Keratinocyte (primary cell): Measurements from ENCODE around the gene KIF23.

GRCh38 chr15:66661064-66662278 is 40.6 kb upstream of the SMAD6 start:
CAGE:
- cytosol, long polyA minus RNA: no peak
- cytosol, long polyA plus RNA: no peak
- long polyA plus RNA: no peak
- nucleus, long polyA minus RNA: no peak
- nucleus, long polyA plus RNA: no peak

DNA sequence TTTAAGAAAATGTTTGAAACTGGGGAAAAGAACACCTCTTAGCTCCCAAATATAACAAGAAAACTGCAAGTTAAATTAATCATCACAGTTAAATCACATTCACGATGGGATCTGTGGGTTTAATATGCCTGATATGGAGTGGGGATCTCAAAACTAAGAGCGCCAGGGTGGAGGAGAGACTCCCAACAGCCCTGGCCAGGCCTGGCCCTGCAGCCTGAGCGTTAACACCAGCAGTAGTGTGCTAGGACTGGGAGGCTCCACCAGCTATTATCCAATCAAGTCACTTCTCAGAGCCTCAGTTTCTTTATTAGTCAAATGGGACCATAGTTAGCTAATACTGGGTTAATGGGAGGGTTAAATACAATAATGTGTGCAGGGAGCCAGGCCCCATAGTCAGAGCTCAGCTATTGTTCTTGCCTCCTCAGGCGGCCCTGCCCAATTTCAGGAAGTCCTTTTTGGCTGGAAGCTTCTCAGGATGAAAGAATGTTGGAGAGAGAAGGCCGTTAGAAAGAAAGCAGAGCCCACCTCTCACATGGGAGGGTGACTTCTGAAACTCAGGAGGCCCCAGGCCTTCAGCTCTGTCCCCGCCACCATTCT is 39.6 kb upstream of the SMAD6 start:
CAGE:
- cytosol, long polyA minus RNA: no peak
- cytosol, long polyA plus RNA: no peak
- long polyA plus RNA: no peak
- nucleus, long polyA minus RNA: no peak
- nucleus, long polyA plus RNA: no peak

DNA sequence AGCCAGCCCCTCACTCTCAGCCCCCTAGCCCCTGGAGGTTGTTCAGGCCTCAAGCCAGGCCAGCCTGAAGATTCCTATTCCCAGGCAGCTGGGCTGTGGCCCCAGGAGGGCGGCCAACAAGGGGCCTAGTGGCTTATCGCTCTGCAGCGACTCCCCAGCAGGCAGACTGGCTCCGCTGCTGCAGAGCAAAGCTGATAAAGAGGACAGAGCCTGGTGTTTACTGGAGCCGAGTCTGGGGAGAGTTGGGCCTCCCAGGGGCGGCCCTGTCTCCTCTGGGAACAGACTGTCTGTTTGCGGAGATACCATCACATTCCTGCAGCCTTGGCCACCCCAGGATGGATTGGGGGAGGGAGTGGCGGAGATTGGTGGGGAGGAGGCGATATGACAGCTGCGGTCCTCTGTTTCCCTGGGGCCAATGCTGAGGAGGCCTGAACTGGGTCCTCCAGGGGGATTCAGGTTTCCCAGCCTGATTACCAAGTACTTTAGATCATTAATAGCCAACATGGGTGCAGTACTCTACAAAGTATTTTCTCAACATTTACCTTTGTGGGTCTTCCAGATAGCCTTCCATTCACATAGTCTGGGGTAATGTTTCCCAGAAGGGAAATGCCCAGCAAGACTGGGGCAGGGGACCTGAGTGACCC is 22.3 kb upstream of the SMAD6 start:
CAGE:
- cytosol, long polyA minus RNA: no peak
- cytosol, long polyA plus RNA: no peak
- long polyA plus RNA: no peak
- nucleus, long polyA minus RNA: no peak
- nucleus, long polyA plus RNA: no peak

GRCh38 chr15:66763228-66763651 is 61.2 kb downstream of the SMAD6 start:
CAGE:
- cytosol, long polyA minus RNA: no peak
- cytosol, long polyA plus RNA: no peak
- long polyA plus RNA: no peak
- nucleus, long polyA minus RNA: no peak
- nucleus, long polyA plus RNA: no peak

DNA sequence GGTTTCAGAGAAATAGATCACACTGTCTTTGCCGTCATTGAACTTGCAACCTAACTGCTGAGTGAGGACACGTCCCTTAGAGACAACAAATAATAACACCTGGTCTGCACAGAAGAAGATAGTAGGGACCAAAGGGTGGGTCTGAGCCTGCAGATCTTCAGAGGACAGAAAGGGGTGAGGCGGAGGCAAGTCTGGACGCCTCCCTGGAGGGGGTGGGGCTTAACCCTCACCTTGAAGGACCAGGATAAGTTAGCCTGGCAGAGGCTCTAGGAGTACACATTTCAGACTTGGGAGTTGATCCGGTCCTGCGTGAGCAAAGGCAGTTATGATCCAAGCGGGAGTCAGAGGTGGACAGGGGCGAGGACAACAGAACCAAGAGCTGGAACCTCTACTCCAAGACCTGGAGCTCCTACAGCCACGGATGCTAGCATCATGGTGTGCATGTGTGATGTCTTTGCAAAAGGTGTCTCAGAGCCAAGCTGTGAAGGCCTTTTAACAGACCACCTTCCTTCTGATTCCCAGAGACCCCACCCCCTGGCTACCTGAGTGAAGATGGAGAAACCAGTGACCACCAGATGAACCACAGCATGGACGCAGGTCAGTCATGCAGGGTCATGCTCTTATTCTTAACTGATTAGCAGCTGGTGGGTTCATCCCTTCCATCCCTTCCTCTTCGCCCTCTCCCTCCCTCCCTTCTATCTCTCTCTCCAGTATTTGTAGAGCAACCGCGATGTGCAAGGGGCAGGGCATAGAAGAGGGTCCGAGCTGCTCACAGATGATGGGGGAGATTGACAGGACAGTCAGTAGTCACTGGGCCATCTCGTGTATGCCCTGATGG is 88.0 kb downstream of the AAGAB start:
CAGE:
- cytosol, long polyA minus RNA: no peak
- cytosol, long polyA plus RNA: no peak
- long polyA plus RNA: no peak
- nucleus, long polyA minus RNA: no peak
- nucleus, long polyA plus RNA: no peak

DNA sequence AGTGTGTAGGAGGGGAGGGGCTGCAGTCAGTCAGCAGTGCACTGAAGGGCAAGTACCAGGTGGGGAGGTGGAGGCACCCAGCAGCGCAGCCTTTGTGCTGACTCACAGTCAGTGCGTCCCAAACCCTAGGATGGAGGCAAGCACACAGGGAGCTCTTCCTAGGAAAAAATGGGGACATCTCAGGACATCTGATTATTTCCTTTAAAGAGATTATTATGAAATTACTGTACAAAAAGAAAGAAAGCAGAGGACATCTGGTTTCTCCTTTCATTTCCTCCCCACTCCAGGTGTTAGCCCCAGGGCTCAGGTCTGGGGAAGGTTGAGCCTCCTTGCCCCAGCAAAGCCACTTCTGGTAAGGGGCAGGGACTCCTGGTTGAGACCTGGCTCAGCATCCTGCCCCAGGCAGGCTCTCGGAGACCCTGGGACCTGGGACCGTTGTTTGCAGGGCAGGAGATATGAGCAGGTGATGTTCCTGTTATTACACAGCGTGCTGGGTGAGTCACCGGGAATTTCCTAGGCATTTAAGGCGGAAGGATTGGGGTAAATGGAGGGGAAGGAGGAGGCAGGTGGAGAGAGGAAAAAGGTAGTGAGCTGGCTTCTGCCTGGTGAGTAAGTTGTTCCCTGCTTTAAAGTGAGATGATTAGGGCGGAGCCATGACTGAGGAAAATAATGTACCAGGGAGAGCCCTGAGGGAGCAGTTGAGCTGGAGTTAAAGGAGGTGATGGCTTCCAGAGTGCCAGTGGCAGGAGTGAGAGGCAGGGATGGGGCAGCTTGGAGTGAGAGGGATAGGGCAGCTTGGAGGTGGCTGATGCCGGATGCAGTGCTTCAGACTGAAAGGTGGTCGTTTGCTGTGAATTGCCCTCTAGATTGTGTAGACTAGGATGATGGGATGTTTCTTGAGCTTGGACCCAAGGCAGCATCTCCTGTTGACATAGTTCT is 79.6 kb downstream of the AAGAB start:
CAGE:
- cytosol, long polyA minus RNA: no peak
- cytosol, long polyA plus RNA: no peak
- long polyA plus RNA: no peak
- nucleus, long polyA minus RNA: no peak
- nucleus, long polyA plus RNA: no peak

DNA sequence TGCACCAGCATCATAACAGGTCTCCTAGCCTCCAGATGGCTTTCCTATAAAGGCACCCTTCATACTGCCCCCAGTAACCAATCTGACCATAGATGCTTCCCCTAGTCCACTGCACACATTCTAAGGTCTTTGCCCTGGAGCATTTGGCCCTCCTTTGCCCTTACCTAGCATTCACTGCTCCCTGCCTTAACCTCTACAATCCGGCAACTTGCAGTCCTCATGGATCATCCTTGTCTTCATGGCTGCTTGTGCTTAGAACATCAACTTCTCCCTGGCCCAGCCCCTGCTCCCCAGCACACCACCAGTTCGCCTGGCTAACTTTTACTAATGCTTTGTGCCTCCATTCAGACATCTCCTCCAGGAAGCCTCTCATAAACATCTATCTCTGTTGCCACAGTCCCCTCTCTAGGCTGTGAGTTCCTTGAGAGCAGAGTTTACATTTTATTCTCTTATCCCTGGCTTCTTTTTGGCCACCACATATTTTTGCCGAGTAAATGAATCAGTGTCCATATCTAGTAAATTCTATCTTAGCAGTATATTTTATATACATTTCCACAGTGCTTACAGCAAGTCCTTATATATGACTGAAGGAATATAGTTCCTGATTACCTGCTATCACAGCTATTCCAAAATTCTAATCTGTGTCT is 57.1 kb downstream of the AAGAB start:
CAGE:
- cytosol, long polyA minus RNA: no peak
- cytosol, long polyA plus RNA: no peak
- long polyA plus RNA: no peak
- nucleus, long polyA minus RNA: start-site peak on the minus strand centred at position 223 of the sequence, 310 bp wide, 5 reads
- nucleus, long polyA plus RNA: no peak

CAGE:
- cytosol, long polyA minus RNA: no peak
- cytosol, long polyA plus RNA: no peak
- long polyA plus RNA: no peak
- nucleus, long polyA minus RNA: no peak
- nucleus, long polyA plus RNA: no peak
These were observed 62.3 kb upstream of the SKOR1 start for GRCh38 chr15:67762931-67763553.

DNA sequence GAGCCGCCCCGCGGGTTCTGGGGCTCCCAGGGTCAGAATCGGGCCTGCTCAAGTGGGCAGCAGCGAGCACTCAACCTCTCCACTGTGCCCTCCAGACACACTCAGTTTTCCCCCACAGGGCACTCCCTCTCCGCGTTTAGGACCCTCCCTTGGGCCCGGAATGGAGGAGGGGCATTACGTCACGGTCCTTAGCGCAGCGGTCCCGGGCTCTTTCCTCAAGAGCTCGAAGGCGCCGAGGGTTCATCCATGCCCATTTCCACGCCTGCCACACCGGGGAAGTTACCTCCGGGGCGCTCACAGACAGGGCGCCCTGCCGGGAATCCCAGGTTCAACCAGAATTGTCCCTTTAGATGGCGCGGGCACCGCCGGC is 9.3 kb downstream of the SKOR1 start:
CAGE:
- cytosol, long polyA minus RNA: no peak
- cytosol, long polyA plus RNA: no peak
- long polyA plus RNA: no peak
- nucleus, long polyA minus RNA: no peak
- nucleus, long polyA plus RNA: no peak

DNA sequence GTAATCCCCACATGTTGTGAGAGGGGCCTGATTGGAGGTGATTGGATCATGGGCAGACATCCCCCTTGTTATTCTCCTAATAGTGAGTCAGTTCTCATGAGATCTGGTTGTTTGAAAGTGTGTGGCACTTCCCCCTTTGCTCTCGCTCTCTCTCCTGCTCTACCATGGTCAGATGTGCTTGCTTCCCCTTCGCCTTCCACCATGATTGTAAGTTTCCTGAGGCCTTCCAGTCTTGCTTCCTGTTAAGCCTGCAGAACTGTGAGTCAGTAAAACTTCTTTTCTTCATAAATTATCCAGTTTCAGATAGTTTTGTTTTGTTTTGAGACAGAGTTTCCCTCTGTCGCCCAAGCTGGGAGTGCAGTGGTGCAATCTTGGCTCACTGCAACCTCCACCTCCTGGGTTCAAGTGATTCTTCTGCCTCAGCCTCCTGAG is 26.0 kb downstream of the SKOR1 start:
CAGE:
- cytosol, long polyA minus RNA: no peak
- cytosol, long polyA plus RNA: no peak
- long polyA plus RNA: no peak
- nucleus, long polyA minus RNA: no peak
- nucleus, long polyA plus RNA: no peak

DNA sequence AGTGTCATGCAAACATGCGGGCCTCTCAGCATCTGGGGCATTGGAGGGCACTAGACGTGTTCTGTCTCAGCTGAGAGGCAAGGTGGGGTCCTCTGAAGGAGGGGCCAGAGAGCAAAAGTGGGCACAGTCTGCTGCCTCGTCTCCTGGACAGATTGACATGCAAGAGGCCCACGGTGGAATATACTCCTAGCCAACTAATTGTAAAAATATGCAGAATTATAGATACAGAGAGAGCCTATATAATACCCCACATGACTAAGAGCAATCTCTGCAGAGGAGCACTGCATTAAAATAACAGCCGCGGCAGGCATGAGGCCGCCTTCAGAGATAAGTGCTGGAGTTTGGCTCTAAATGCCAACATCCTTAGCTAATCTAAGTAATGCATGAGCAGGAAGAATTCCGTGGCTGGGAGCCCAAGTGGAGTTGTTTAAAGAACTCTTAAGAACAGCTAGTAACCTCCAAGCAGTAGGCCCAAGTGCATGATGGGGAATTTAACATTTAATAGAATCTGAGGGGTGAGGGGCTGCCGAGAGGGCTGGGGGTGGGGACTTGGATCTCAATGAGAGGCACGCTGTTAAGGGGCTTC is 102.4 kb downstream of the SKOR1 start:
CAGE:
- cytosol, long polyA minus RNA: no peak
- cytosol, long polyA plus RNA: no peak
- long polyA plus RNA: no peak
- nucleus, long polyA minus RNA: no peak
- nucleus, long polyA plus RNA: no peak

CAGE:
- cytosol, long polyA minus RNA: no peak
- cytosol, long polyA plus RNA: no peak
- long polyA plus RNA: no peak
- nucleus, long polyA minus RNA: no peak
- nucleus, long polyA plus RNA: no peak
These were observed 22.8 kb downstream of the FEM1B start for GRCh38 chr15:68300215-68300954.

DNA sequence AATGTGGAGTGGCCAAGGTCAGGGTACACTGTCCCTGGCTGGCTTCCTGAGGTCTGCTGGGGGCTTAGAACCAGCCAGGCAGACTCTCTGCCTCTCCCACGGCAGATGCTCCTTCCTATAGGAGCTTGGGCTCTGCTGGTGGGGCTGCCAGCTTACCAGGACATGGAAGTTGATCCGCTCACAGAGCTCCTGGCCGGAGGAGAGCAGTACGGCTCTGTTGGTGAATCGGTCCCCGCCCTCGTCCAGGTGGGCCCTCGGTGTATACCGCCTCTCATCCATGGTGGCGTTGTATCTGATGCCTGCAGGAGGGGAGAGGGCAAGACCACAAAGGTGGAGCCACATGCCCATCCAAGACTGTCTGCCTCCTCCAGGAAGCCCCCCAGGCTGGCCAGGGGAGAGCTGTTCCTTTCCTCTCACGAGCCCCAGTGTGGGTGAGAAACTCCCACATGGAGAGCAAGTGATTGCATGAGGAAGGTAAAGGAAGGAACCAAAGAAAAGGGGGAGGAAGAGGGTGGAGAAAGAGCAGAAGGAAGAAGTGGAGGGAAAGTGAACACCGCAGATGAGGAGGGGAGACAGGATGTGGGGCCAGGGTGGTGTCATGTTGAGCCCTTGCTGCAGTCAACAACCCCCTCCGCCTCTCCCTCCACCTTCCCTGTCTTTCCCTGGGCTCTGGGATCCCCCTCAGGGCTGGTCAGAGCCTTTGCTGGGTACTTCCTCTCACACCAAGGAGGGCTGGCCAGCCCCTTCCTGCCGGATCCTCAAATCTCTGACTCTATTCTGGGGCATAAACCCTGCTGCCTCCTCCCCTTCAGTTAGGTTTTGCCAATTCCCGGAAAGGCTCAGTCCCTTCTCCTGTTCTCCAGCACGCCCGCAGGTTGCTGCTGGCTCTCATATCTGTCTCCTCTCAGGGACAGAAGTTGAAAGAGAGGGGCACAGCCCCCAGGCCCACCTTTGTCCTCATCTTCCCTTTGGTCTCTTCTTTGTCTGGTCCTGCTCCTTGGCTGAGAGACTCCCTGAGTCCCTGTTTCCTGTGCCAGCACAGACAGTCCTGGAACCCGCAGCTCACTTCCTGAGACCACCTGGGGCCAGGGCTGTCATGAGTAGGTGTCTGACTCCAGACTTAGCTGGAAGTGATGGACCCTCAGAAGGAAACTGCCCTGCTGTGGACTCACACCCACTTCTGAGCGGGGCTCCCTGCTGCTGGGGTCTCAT is 49.4 kb downstream of the FEM1B start:
CAGE:
- cytosol, long polyA minus RNA: no peak
- cytosol, long polyA plus RNA: no peak
- long polyA plus RNA: no peak
- nucleus, long polyA minus RNA: no peak
- nucleus, long polyA plus RNA: no peak

CAGE:
- cytosol, long polyA minus RNA: no peak
- cytosol, long polyA plus RNA: no peak
- long polyA plus RNA: no peak
- nucleus, long polyA minus RNA: no peak
- nucleus, long polyA plus RNA: no peak
These were observed 59.7 kb downstream of the NOX5 start for GRCh38 chr15:69073935-69074845.

DNA sequence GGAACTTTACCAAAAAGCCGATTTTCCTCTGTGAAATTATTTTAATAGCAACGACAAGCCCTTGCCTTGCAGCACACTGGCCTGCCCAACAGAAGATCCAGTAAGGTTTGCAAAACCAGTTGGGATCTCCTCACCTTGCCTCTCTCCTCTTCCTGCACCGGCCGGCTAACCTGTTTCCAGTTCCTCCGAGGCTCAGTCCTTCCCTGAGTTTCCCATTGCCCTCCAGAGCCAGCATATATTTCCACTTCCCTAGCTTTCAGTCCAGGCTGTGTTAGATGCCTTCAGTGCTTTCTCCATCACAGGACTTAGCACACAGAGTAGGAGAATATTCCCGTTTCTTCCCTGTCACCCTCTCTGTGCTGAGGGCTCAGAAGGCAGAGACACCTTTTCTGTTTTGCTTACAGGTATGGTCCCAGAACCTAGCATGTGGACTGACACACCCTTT is 60.4 kb downstream of the NOX5 start:
CAGE:
- cytosol, long polyA minus RNA: no peak
- cytosol, long polyA plus RNA: no peak
- long polyA plus RNA: no peak
- nucleus, long polyA minus RNA: no peak
- nucleus, long polyA plus RNA: no peak

DNA sequence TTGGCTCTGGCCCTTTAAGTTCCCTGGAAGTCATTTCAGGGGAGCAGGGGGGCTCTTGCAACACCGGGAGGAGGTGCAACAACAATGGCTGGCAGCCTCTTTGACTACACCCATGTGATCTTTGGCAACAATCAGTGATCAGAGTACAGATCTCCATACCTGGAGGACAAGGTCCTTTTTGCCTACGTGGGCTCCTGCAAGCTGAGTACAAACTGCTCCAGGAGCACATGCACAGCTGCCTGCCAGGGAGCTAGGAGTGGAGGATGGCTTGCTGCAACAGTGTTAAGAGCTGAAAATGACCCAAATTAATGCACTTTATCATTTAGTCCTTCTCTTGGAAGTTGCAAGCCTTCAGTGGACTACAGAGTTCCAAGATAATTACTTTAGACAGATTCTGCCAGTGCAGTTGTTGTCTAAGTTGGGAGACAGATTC is 64.0 kb downstream of the GLCE start:
CAGE:
- cytosol, long polyA minus RNA: no peak
- cytosol, long polyA plus RNA: no peak
- long polyA plus RNA: no peak
- nucleus, long polyA minus RNA: no peak
- nucleus, long polyA plus RNA: no peak

DNA sequence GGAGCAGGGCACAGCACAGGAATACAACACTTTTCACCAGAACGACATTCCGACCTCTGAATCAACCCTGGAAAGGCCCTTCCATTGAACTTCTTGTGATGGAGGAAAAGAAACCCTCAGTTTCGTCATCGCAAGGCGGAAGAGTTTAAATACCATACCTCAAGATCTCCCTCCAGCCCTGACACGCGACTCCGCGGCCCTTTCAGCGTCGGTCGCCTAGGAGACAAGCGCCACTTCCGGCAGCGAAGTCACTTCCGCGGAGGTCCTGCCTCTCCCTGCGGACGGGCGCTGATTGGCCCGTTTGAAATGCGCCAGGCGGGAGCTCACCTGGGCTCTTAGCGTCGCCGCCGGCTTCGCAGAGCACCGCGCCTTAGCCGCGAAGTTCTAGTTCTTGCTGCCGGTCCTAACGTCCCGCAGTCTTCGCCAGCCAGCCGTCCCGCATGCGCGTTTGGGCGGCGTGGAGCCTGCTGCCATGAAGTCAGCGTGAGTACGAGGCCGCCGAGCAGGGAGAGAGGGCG is at the start of gene KIF23:
Gene KIF23 (plus strand): TSS at position 356 of the 518 bp plus-strand sequence.
CAGE:
- cytosol, long polyA minus RNA: start-site peak on the plus strand centred at position 368 of the sequence, 25 bp wide, 26 reads
- cytosol, long polyA plus RNA: no peak
- long polyA plus RNA: start-site peak on the plus strand centred at position 396 of the sequence, 92 bp wide, 278 and 76 reads in 2 replicates
- nucleus, long polyA minus RNA: start-site peak on the plus strand centred at position 369 of the sequence, 38 bp wide, 42 reads; start-site peak on the plus strand centred at position 463 of the sequence, 44 bp wide, 23 reads
- nucleus, long polyA plus RNA: start-site peak on the plus strand centred at position 396 of the sequence, 92 bp wide, 70 and 112 reads in 2 replicates

DNA sequence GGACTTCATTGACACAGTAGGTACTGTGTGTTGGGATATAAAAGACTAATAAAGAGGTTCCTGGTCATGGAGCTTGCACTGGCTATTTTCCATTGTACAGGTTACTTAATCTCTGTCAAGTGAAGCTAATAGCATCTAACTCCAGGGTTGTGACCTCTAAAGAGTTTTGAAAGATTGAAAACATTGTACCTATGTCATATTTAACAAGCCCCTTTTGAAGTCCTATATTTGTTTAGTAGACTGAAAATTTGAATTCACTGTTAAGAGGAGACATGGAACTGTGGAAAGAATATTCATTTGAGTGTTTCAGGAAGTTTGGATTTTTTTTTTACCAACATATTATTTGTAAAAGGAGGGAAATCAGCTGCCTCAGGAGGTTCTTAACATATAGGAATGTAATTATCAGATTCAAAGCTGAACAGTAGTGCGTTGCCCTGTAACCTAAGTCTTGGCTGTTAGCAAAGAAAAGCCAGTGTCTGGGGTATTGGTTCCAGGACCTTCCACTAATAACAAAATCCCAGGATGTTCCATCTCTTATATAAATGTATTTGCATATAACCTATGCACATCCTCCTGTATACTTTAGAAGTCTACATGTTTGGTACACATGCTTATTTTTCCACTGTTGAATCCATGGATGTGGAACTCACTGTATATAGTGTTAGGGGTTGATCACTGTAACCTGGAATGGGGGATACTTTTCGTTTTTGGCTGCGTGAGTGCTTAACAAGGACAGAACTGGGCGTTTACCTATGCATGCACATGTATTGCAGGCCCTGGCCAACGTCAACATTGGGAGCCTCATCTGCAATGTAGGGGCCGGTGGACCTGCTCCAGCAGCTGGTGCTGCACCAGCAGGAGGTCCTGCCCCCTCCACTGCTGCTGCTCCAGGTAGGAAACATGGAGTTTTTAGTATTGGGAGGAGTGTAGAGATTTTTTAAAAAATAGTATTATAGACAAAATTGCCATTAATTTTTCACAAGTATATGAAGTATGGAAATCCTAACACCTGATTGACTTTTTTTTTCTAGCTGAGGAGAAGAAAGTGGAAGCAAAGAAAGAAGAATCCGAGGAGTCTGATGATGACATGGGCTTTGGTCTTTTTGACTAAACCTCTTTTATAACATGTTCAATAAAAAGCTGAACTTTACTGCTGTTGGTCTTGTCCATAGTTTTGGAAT is 2.2 kb downstream of the RPLP1 start:
CAGE:
- cytosol, long polyA minus RNA: no peak
- cytosol, long polyA plus RNA: no peak
- long polyA plus RNA: no peak
- nucleus, long polyA minus RNA: no peak
- nucleus, long polyA plus RNA: no peak

GRCh38 chr15:69593925-69594998 is 141.6 kb downstream of the RPLP1 start:
CAGE:
- cytosol, long polyA minus RNA: no peak
- cytosol, long polyA plus RNA: no peak
- long polyA plus RNA: no peak
- nucleus, long polyA minus RNA: no peak
- nucleus, long polyA plus RNA: no peak

CAGE:
- cytosol, long polyA minus RNA: no peak
- cytosol, long polyA plus RNA: no peak
- long polyA plus RNA: no peak
- nucleus, long polyA minus RNA: no peak
- nucleus, long polyA plus RNA: no peak
These were observed 316.7 kb downstream of the RPLP1 start for GRCh38 chr15:69769395-69769715.